Measurements from ENCODE around the gene GP5.

DNA sequence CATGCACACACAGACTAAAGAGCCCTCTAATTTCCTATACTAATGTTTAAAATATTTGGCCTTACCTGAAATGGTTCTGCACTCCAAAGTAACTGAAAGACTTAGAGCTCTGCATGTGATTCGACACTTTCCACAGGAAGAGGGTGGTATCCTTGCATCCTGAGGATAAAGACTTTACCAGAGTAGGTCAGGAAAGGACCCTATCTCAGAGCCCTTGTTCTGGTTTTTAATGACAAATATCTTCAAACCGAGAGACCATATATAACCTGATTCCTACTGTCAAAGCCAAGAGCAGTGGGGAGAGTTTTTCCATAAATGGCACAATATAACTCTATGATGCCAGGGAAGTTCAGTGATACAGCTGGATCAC lies at the start of gene GP5:
GP5 (minus strand) TSS at position 94 of the 370 bp plus-strand sequence.
- PRO-cap, 3 experiments, result no peak in any of the 3 experiments
- RRBS, result no CpG with 5 or more reads among the region's 2 CpGs

DNA sequence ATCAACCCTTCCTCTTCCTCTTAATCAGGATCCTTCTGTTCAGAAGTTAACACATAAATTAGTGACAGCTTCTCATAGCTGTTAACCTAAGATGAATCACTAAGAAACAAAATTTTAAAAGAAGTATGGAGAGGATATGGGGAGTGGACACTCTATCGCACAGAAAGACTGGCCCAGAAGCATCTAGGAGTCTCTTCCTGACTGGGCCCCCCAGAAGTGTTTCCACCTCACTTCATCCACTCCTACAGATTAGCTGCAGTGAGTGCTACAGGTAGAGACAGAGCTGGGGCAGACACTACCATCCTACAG lies 9.3 kb downstream of the ATP13A3 start:
- PRO-cap, 3 experiments, result no peak in any of the 3 experiments
- RRBS, result no CpG with 5 or more reads among the region's 1 CpG

DNA sequence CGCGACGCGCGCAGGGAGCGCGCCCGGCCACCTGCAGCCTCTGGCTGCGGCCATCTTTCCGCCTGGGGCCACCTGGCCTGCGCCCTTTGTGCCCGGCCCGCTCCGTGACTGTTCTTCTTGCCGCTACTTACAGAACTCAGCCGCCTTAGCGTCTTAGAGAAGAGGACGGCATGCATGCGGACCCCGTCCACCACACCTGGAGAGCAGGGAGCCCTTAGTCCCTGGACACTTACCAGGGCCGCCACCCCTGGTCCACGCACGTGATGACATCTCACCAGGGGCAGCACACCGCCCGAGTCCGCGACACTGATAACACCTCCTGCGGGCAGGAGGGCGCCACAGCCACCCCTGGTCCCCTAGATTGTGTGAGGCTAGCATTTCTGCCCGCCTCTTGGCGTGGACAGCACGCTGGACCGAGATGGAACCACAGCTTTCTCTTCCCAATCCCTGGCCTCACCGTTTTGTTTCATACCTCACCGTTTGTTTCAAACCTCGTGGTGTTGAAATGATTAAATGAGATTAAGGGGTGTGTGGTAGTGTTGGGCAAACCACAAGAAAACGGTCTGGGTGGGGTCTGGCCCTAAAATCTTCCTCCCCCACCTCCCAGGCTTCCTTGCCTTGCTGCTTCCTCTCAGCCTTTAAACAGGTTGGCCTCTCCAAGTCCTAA lies 1.1 kb upstream of the ATP13A3 start:
- PRO-cap, 3 experiments, result no peak in any of the 3 experiments
- RRBS, result 9% methylated on average over 12 of the region's 37 CpGs

DNA sequence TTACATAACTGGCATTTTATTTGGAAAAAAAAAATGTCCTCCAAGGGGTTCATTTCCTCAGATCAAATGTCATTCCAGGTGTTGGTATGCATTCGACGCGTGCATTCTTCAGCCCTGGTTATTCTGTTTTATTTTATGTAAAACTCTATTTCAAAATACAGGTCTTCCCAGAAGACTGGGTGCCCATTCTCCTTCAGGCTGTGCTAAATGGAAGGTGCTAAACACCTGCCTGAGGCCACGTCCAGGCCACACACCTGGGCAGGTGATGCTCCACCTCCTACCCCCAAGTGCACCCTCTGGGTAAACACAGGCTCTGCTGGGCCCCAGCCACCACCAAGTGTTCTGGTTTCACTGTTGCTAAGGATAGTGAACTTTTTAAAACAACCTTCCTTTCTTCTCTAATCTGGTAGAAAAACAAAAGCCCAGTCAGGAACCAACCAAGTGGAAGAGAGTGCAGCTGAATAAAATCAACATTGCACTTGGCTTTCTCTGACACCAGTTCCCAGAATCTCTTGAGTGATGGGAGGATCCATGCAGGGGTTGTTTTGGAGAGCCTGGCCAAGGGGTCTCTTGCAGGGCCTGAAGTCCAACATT lies 26.0 kb upstream of the ATP13A3 start:
- PRO-cap, 3 experiments, result no peak in any of the 3 experiments
- RRBS, result no CpG with 5 or more reads among the region's 4 CpGs

DNA sequence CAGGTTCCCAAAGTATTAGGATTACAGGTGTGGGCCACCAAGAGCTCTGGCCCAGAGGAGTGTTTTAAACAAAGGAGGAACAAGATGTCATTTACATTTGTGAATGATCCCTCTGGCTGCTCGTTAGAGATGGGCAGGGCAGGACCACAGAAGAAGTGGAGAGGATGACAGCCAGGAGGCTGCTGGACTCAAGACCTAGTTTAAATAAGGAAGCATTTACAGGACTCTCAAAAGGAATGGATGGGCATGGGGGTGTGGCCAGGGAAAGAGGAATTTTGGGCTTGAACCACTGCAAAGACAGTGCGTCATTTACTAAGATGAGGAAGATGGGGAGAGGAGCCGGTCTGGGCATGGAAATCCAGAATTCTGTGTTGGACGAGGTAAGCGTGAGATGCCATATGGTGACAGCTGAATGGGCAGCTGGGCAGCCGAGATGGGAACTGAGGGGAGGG lies 24.4 kb downstream of the TMEM44 start:
- PRO-cap, 3 experiments, result no peak in any of the 3 experiments
- RRBS, result no CpG with 5 or more reads among the region's 6 CpGs

DNA sequence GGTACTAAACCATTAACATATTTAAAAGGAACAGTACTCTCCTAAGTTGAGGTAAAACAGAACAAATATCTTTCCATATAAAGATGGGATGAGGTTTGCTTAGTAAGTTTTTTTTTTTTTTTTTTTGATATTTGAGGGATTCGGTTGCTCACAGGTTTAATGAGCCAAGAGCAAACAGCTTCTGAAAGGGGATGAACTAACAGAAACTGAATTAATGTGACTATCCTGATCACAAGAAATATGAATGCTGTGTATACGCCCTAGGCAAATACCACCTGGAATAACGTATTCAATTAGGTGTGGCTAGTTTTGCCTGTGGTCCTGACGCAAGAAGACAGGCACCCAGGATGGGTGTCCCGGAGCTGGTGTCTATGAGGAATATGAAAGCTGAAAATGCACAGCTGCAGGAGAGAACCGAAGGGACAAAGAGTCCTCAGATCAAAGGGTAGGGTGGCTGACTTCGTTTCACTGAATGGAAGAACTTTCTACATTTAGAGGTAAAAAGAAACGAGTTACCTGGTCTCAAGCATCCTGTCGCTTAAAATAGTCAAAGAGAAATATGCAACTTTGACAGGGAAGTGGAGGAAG lies 14.5 kb downstream of the LSG1 start:
- PRO-cap, 3 experiments, result no peak in any of the 3 experiments
- RRBS, result no CpG with 5 or more reads among the region's 9 CpGs

DNA sequence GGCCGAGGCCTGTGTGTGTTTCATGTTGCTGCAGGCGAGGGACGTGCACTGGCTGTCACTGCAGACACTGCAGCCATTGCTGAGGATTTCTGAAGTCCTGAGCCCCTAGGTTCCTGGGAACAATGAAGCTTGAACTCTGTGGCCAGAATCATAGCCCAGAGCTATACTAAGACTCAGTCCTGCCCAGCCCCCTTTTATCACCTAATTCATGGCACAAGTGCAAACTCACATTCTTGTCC lies 184.9 kb downstream of the FAM43A start:
- PRO-cap, 3 experiments, result no peak in any of the 3 experiments
- RRBS, result no CpG with 5 or more reads among the region's 3 CpGs

DNA sequence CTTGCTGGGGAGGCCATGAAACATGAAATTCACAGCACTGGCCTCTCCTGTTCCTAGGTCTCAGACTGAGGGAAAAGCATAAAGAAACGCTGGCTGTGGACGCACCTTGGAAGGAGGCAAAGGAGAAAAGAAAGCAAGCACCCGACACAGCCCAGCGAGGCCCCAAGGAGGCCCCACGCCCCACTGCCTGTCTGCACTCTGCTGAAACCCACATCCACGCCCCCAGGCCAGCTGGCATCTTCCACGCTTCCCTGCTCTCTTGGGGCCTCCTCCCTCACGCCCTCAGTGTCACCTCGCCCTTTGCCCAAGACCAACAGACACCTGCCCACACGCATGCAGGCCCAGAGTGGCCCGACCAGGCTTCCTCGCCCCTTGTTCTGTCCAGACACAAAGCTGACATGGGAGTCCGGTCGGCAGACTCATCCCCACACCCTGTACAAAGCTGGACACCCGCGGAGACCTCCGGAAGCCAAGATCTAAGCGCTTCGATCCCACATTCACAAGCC lies 176.8 kb downstream of the XXYLT1 start:
- PRO-cap, 3 experiments, result no peak in any of the 3 experiments
- RRBS, result 20% methylated on average over 5 of the region's 19 CpGs

DNA sequence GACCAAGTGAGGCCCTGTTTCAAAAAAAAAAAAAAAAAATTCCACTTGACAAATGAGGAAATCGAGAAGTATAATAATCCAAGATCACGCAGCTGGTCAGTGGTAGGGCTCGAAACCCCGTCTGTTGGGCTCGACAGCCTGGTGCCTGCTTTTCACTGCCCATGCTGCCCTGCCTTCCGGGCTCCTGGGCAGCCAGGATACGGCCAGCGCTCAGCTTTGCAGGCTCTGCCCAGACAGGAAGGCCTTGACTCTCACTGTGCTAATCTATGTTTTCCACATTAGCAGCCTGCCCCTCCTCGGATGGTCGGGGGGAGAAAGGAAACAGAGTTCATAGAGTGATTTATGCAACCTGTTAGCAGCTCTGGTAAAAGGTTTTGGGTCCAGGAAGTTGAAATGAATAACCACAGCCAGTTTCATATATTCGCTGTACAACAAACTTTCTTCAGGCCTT lies 108.9 kb downstream of the XXYLT1 start:
- PRO-cap, 3 experiments, result no peak in any of the 3 experiments
- RRBS, result no CpG with 5 or more reads among the region's 11 CpGs

- PRO-cap, 3 experiments, result no peak in any of the 3 experiments
- RRBS, result no CpG with 5 or more reads among the region's 8 CpGs
Observed at GRCh38 chr3:195204368-195204732, 66.6 kb downstream of the XXYLT1 start.

DNA sequence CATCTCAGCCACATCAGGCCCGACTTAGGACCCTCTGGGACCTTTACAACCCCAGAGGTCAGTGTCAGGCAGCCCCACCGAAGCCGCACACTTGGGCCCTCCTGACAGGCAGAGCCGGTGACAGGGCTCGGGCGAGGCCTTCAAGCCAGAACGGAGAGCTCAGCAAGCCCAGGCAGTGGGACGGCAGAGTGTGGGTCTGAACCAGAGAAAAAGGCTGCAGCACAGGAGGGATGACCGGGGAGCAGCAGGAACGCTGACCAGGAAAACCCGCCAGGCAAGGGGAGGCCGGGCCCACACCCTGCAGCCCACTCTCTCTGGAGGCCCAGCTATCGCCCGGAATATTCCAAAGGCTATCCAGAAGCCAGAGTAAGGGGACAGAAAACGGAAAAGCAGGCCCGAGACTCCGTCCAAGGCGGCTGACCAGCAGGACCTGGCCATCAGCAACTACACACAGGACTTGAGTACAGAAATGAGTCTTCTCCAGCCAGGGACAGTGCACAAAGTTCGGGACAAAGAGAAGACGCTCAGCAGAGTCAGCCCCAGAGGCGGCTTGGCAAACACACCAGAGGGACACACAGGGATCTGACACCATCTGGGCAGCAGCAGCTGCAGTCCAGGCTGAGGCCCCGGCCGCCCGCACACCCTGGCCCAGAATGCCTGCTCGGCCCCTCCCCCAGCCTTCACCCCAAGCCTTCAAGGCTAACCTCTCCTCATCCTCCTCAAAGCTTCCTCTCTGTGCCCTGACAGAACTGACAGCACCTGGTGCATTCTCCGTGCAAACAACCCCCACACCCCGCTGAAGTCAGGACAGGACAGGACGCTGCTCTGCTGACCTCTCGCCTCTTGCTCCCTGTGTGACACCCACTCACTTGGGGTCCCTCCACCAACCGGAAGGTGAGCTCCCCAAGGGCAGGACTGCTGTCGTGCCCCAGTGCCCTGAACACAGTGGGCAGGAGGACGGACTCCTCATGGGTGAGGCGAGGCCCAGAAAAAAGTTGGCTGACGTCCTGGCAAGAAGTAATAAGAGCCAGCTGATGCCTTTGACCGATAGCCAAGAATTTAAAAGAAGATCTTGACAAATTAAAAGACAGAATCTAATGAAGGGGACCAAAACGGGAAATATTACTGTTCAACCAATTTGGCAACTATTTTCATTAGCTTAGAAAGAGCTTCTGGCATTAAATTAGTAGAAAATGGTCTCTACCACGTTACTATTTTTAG lies 61.1 kb downstream of the XXYLT1 start:
- PRO-cap, 3 experiments, result peak in 3 of 3 experiments; most common plus-strand start position 493 of the sequence (in 1); most common minus-strand start position 446 of the sequence (in 3)
- RRBS, result 13% methylated on average over 7 of the region's 37 CpGs

GRCh38 chr3:195238669-195239142 lies 32.3 kb downstream of the XXYLT1 start:
- PRO-cap, 3 experiments, result no peak in any of the 3 experiments
- RRBS, result no CpG with 5 or more reads among the region's 9 CpGs

DNA sequence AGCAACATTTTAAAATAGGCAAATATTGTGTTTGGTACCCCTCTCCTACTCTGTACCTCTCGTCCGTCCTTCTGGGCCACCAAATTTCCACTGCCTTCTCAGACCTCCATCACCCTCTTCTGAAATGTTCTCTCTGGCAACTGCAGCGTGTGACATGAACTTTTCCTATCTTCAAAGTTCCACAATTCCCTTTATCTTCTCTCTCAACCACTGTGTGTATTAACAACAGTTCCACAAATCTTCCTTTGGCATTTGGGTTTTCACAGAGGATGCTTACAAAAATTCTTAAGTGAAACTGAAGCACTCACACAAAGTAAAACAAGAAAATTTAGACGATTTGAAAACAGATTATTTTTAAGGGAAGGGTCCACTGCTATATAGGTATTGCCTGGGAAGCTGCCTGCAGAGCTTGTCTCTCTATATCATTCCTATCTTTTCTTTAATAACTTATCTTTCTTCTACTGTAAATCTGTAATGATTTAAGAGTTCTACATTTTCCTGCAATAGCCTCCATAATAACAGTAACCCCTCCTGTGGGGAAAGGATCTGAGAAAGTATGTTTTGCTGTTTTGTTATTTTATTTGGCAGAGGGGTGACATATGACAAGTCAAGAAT lies 15.6 kb upstream of the XXYLT1 start:
- PRO-cap, 3 experiments, result no peak in any of the 3 experiments
- RRBS, result no CpG with 5 or more reads among the region's 4 CpGs

DNA sequence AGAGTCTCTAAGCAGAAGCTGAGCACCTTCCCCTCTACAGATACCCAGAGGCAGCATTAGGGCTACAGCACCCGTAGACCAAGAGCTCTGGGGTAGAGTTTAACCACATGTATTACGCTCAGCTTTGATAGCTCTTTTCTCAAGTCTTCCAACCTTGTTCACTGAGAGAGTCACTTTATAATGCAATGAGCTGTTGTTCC lies 20.2 kb downstream of the APOD start:
- PRO-cap, 3 experiments, result no peak in any of the 3 experiments
- RRBS, result no CpG with 5 or more reads among the region's 2 CpGs

GRCh38 chr3:195635425-195635742 lies 51.6 kb upstream of the APOD start:
- PRO-cap, 3 experiments, result no peak in any of the 3 experiments
- RRBS, result no CpG with 5 or more reads among the region's 36 CpGs

GRCh38 chr3:195635914-195636270 lies 52.2 kb upstream of the APOD start:
- PRO-cap, 3 experiments, result peak in 1 of 3 experiments; most common plus-strand start chr3:195636098 (in 1)
- RRBS, result no CpG with 5 or more reads among the region's 10 CpGs

GRCh38 chr3:195805300-195805638 lies 6.5 kb downstream of the MUC4 start:
- PRO-cap, 3 experiments, result no peak in any of the 3 experiments
- RRBS, result 94% methylated on average over 1 of the region's 8 CpGs

GRCh38 chr3:195863054-195864157 lies 44.9 kb downstream of the TNK2 start:
- PRO-cap, 3 experiments, result no peak in any of the 3 experiments
- RRBS, result 24% methylated on average over 9 of the region's 33 CpGs

DNA sequence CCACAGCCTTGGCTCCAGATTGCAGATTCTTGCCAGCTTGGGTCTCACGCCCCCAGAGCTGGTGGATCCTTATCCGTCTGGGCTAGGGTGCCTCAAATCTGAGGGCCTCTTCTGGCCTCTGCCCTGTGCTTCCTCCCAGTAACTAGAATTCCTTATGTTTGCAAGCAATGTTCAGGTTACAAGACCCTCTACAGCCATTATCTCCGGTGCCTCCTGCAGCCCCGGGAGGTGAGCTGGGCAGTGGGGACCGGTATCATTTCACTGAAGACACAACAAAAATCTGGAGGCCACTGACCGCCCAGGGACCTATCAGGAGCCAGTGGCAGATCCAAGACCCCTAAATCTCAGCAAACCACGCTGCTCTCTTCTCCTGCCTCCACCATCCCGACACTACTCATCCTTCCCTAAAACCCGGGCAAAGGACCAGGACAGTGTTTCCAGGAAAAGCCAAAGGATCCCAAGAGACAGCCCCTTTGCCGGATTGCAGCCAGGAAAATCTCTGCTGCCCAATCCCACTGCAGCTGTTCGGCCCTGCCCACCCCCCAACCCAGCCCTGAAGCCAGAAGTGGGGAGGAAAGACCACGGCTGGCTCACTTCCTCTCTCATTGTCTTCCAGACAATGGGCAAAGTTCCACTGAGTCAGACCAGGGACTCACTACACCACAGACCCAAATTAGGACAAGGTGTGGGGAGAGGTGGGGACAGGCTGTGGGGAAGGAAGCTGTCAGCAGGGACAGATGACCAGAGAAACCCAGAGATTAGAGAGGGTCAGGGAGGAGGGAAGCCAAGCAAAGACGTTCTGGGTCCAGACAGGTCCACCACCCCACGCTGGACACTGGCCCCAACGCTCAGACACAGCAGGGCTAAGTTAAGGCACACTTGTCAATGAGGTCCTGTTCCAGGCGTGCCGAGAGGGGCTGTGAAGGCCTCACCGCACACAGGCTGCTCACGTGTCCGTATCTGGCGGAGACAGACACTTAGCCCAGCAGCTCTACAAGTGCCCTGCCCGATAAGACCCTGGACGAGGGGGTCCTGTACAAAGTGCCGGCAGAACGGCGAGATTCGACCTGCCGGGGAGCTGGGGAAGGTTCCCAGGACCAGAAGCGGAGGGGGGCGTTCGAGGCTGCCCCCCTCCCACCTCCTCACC lies 22.2 kb downstream of the TNK2 start:
- PRO-cap, 3 experiments, result peak in 1 of 3 experiments; most common plus-strand start position 791 of the sequence (in 1); most common minus-strand start position 392 of the sequence (in 1)
- RRBS, result 16% methylated on average over 2 of the region's 31 CpGs

- PRO-cap, 3 experiments, result no peak in any of the 3 experiments
- RRBS, result no CpG with 5 or more reads among the region's 6 CpGs
Observed at GRCh38 chr3:195893410-195893659, 15.0 kb downstream of the TNK2 start.